AG10803 (cell line): ENCODE measurements around a stretch of chr20.

DNA sequence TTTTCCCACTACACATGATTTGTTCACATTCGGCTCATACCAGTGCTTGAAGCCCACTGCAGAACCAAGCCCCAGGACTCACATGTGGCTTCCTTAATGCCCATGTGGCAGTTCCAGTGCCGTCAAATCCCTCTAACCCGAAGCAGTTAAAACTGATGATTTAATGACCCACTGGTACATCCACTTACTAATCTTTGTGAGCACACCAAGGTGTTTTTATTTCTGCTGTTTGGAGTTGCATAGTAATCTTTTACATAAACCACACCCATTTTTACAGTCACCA, 154.3 kb upstream of the C20orf85 start:
- RRBS = no CpG with 5 or more reads among the region's 3 CpGs

DNA sequence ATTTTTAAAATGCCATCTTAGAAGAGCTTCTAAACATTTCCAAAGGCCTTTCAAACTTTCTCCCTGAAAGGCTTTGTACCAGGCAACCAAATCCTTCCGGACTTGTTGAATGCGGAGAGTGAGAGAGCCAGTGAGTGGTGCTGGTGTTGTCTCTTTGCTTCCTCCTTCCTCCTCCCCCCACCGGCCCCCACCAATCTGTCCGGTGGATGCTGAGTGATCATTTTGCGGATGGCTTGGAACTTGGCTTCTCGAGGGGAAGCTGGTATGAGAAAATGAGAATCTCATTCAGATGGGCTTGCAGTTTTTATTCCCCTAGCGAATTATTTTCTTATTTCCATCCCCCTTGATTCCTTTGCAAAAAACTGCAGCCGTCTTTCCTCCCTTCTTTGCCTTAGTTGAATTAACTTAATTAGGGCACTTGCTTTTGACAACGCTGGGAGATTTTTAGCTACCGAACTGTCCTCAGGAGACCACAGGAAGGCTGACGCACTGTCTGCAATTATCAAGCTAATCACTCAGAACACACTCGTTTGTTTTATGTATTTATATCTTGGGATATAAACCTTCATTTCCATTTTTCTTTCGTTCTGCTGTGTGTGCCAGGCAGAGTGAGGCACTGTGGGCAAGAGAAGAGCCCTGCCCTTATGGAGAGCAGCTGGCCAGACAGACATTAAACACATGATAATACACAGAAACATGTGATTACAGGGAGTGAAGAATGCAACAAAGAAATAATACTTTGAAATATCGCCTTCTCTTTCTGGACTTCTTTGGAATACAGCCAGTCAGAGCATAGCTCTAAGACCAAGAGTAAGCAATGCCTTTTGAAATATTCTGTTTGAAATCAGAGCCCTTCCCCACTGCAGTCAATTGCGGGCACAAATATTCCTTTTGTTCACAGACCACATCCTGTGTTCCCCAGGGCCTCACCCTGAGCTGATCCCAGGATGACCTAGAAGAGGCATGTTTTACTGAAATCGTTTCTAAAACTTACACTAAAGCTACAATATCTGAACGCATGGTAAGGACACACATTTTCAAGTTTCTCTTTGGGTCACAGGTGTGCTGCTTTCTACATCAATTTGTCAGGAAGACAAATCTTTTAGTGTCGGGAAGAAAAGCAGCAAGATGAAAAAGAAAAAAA, 19.2 kb upstream of the C20orf85 start:
- RRBS = 9% methylated on average over 3 of the region's 18 CpGs

DNA sequence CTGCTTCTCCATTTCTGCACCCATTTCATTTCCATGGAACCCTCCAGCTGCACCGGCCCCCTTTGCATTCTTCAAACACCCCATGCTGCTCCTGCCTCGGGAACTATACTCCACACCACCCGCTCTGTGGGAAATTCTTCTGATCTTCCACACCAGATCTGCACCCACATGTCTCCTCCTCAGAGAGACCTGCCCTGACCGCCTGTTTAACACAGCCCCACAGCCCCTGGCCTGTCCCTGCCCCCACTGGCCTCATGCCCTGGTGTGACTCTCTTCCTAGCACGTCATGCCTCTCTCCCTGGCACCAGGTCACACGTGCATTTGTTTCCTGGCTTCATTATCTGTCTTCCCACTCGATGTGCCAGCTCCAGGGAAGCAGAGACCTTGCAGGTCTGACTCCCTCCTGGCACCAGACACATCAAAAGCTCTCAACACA, 1.8 kb upstream of the C20orf85 start:
- RRBS = no CpG with 5 or more reads among the region's 7 CpGs

GRCh38 chr20:58225423-58225656, 3.1 kb downstream of the ANKRD60 start:
- RRBS = no CpG with 5 or more reads among the region's 6 CpGs

DNA sequence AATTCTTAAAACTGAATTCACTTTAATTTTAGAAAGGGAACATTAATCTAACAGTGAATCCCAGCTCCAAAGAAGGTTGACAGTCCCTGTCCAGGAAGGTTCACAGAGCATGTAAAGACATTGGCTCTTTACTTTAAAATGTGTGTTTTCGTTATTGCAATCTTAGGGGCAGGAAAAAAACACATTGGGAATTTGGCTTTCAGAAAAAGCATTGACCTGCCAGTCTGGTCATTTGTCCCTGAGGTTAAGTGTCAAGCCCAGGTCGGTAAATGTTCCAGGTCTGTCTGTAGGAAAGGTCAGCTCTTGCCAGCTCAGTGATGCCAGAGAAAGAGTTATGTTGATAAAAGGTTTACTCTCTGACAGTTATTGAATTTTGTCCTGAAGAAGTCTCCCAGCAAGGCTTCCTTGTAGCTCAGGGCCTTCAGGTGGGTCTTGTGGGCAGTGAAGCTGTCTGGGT, 43.5 kb downstream of the VAPB start:
- RRBS = no CpG with 5 or more reads among the region's 2 CpGs

GRCh38 chr20:58627351-58627987, 23.6 kb upstream of the STX16 start:
- RRBS = no CpG with 5 or more reads among the region's 11 CpGs

GRCh38 chr20:58652924-58653235, 1.8 kb downstream of the STX16 start:
- RRBS = no CpG with 5 or more reads among the region's 4 CpGs

DNA sequence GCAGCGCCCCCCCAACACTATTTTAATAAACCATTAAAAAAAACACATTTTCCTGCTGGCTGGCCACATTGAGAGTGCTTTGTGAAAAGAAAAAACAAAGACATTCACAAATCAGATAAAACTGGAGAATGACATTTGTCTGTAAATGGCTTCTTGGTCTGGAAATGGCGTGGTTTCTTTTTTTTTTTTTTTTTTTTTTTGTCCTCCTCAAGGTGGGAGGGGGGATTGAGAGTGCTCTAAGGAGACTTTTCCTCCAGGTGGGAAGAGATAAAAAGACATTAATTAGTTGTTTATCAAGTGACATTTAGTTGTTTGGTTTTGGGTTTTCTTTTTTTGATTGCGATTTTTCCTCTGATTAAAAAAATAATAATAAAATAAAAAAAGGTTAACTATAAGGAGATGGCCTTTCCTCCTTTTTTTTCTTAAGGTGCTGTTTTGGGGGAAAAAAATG, 1.7 kb downstream of the GNAS start:
- RRBS = no CpG with 5 or more reads among the region's 3 CpGs

GRCh38 chr20:58894556-58895294, 3.5 kb downstream of the GNAS start:
- RRBS = no CpG with 5 or more reads among the region's 5 CpGs

DNA sequence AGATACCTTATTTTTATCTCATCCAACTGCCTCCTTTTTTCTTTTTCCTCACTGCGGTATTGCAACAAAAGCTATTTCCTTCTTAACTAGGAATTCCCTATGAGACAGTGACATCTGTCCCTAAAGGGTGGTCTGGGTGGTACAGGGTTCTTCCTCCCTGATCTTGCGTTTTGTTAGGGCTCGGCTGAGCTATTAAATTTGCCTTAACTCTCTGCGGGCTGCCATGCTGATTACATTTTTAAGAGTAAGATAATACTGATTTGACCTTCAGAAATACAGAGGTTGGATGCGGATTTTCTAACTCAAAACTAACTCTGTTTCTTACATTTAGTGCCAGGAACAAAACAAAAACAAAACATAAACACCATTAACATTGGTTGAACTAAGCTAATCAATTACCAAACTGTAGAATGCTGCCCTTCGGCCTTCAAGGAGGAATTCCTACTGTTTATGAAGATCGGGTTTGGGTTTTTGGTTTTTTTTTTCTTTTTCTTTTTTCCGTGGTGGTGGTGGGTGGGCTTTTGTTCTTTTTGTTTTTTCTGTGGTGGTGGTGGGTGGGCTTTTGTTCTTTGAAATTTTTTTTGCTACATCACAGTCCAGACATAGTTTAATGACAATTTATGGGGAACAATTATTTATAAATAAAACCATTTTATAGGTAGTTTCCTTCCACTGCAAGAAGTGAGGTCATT, 6.7 kb downstream of the GNAS start:
- RRBS = no CpG with 5 or more reads among the region's 8 CpGs

DNA sequence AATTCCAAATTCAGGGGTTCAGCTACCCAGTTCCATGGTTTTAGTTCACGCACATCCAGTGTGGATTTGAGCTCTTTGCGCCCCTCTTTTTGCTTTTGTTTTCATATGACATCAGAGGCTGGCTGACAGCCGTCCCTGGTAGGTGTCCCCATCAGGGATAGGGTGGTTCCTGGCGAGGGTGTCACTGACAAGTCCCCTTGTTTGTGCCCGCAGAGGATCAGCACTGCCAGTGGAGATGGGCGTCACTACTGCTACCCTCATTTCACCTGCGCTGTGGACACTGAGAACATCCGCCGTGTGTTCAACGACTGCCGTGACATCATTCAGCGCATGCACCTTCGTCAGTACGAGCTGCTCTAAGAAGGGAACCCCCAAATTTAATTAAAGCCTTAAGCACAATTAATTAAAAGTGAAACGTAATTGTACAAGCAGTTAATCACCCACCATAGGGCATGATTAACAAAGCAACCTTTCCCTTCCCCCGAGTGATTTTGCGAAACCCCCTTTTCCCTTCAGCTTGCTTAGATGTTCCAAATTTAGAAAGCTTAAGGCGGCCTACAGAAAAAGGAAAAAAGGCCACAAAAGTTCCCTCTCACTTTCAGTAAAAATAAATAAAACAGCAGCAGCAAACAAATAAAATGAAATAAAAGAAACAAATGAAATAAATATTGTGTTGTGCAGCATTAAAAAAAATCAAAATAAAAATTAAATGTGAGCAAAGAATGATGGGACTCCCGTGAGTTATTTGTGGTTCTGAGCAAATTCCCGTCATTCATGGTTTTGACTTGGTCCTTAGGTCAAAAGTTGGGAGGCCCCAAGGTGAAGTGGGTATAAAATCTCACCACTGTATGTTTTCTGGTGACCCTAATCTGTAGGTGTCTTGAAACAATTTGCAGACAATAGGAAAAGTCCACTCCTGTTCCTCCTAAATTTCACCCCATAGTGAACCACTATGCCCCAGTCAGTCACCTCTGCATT, 19.5 kb downstream of the GNAS start:
- RRBS = no CpG with 5 or more reads among the region's 20 CpGs

GRCh38 chr20:58987733-58988414, 6.8 kb downstream of the NELFCD start:
- RRBS = no CpG with 5 or more reads among the region's 8 CpGs

DNA sequence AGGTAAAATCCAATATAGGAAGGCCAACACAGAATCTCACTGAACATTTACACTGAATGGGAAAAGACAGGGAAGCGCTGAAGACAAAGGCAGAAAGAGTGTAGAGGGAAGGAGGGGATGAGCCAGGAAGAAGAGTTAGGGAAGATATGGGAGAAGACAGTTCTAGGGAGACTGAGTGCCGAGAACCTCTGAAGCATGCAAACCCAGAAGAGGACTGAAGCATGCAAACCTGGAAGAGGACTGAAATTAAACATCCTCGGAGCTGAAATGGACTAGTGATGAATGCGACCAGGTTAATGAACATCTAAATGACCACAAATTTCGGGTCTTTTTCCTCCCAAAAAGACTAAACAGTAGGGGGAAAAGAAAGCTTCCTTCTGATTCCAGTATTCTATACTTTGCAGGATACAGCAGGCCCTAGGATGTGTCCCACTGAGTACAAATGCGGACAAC, 1.6 kb downstream of the PRELID3B start:
- RRBS = no CpG with 5 or more reads among the region's 6 CpGs

DNA sequence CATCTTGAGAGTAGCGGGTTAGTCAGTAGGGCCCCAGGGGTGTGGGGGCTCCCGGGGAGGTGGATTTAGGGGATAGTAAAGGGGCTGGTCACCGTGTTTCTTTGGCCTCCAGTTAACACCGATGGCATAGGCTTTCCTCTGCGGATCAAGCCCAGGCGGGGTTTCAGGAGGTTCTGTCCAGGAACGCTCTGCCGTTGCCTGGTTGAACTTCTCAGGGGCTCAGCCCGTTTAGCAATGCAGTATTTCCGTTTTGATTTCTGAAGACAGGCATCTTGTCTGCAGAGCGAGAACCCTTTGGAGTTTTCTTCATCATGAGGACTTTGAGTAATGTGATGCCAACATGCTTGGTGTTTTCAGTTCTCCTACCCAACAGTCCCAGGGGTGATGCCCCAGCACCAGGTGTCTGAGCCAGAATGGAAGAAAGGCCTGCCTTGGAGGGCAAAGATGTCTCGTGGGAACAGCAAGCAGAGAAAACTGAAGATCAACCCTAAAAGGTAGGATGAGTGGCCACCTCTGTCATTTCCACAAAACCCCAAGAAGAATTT, 32.0 kb downstream of the ZNF831 start:
- RRBS = no CpG with 5 or more reads among the region's 12 CpGs

DNA sequence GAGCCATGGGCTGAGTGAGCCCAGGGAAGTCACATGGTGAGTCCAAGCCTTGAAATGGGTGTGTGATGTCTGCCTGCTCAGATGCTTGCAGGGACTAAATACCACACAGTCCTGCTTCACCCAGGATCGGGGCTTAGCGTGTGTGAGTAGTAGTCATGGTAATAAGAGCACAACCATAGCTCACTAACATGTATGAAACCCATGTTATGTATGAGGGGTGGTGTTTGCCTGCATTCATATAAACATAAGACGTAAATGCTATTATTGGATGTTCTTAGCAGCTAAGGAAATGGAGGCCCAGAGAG, 112.6 kb downstream of the SYCP2 start:
- RRBS = no CpG with 5 or more reads among the region's 3 CpGs

- RRBS = 65% methylated on average over 2 of the region's 13 CpGs
Measured at GRCh38 chr20:59826502-59827478, 106.6 kb downstream of the SYCP2 start.

DNA sequence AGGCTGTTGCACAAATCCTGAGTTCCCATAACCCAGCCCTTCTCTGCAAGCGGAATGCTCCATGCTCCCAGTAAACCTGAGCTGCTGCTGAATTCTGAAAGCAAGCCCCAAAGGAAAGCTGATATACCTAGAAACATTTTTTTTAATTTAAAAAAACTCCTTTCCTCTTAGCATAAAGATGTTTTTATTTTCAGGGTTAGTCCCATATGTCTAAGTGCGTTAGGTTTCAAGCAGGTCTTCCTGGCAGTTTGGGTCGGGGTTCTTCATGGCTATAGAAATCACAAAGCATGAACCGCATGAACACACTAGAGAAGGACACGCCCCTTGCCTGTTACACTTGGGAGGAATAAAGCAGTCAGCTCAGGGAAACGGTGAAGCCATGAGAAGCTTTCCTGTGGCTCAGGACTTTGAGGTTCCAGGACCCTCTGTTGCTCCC, 96.8 kb downstream of the SYCP2 start:
- RRBS = no CpG with 5 or more reads among the region's 6 CpGs

DNA sequence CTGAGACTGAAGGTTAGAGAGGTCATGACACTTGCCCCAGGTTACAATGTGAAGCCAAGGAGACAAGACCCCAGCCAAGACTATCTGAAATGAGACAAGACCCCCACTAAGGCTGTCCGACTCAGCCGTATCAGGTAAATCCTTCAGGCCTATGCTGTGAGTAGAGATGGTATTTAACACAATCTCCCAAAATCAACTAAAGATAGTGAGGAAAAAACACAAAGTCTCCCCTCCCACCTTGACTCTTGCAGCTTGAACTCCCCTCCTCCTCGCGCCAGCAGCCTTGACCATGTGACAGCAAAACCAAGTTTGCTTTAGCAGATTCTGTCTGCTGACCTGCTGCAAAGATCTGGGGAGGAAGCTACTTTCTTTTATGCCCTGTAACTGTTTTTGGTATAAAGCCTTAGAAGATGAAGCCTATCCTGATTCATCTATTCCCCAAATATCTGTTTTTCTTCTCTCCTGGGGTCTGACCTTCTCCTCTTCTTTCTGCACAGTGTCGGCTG, 509.5 kb downstream of the CDH26 start:
- RRBS = no CpG with 5 or more reads among the region's 5 CpGs

GRCh38 chr20:61254766-61255426, 2.8 kb downstream of the CDH4 start:
- RRBS = no CpG with 5 or more reads among the region's 11 CpGs

DNA sequence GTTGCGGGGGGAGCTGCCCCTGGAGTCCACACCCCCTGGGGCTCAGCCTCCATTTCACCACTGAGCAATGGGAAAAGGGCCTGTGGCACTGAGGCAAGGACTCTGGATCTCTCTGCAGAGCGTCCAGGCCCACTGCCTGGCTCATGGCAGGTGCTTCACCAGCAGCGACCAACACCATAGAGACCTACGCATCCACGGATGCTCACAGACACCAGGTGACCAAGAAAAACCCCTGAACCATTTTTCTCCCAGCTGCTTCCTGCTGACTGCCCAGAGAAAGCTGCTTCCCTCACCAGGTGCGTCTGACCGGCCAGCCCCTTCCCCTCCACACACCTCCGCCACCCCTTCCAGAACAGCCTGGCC, 54.0 kb downstream of the TAF4 start:
- RRBS = no CpG with 5 or more reads among the region's 8 CpGs